Mesenchymal stem cell of Wharton's jelly (primary cell): Measurements from ENCODE around the genes WBP1L and CALHM2.

DNA sequence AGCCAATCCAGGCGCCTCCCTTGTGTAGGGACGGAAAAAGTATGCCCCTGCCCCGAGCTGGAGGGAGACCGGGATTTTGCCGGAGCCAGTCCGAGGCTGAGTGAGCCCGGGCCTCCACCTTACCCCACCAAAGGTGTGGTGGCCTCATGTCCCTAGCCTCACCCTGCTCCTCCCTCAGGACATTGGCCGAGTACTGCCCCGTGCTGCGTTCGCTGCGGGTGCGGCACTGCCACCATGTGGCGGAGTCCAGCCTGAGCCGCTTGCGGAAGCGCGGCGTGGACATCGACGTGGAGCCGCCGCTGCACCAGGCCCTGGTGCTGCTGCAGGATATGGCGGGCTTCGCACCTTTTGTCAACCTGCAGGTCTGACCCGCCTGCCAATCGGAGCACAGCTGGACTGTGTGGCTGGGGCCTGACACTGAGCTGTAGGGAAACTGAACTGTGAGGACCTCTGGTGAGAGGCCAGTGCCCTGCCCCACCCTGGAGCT lies 2.0 kb downstream of the FBXL15 start:
- CAGE, long polyA plus RNA: no peak

- CAGE, long polyA plus RNA: no peak
These were observed 14.5 kb upstream of the TRIM8 start for GRCh38 chr10:102629600-102630400.

- CAGE, long polyA plus RNA: no peak
These were observed 1.7 kb downstream of the TRIM8 start for GRCh38 chr10:102645805-102646606.

- CAGE, long polyA plus RNA: no peak
These were observed 31.8 kb downstream of the TRIM8 start for GRCh38 chr10:102675891-102676699.

GRCh38 chr10:102743389-102744261 lies at the start of gene WBP1L:
WBP1L (plus strand) TSS chr10:102743948.
- CAGE, long polyA plus RNA: no peak

- CAGE, long polyA plus RNA: no peak
These were observed 37.7 kb downstream of the WBP1L start for GRCh38 chr10:102781421-102781820.

DNA sequence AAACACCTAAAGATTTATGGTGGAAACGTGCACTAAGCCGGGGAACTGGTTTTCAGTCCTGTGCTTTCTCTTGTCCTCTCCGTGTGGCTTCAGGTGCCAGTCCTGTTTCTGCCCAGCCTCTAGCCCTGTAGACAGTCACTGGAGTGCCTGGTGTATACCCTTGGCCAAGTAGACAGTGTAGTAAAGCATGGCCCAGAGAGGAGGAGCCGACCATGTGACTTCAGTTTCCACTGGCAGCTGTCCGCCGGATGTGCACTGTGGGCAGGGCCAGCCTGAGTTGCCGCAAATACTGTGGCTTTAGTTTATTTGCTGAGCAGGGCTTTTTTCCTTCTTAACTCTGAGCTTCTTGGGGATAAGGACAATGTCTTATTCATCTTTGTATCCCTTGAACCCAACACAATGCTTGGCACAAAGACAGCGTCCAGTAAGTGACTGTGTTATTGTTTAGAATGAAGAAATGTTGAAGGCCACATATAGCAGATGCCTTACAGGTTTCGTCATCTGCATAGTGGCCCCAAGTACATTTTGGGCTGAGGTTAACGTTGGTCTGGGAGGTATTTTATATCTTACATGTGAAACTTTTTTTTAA lies 40.8 kb downstream of the CYP17A1 start:
- CAGE, long polyA plus RNA: no peak

- CAGE, long polyA plus RNA: no peak
These were observed 47.0 kb downstream of the NT5C2 start for GRCh38 chr10:103145991-103146644.

DNA sequence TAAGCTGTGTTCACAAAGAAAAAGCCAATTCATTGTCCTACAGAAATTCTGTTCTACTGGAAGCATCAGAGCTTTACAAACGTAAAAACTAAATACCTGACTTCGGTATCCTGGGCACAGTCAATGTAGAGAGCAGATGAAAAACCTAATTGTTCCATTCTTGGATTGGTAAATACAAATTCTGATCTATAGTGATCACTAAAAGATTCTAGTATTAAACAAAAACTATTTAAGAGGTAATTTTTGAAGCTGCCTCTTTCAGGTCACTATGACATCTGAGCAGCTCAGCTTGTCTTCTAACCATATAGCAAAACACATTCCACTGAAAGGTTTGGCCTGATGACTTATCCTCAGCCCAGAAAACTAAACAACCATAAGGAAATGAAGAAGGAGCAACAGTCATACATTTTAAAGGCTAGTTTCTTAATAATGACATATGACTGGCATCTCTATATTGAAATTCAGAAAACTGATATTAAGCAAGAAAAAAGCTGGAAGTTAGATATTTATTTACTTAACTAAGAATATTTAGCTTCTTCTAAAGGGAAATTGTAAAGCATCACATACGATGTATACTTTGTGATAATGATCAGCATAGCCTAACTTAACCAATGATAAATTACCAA lies 24.7 kb downstream of the NT5C2 start:
- CAGE, long polyA plus RNA: no peak

GRCh38 chr10:103192399-103192776 lies 684 bp downstream of the NT5C2 start:
- CAGE, long polyA plus RNA: start-site peak on the plus strand at chr10:103192625-103192679, 6 and 10 reads in 2 replicates

DNA sequence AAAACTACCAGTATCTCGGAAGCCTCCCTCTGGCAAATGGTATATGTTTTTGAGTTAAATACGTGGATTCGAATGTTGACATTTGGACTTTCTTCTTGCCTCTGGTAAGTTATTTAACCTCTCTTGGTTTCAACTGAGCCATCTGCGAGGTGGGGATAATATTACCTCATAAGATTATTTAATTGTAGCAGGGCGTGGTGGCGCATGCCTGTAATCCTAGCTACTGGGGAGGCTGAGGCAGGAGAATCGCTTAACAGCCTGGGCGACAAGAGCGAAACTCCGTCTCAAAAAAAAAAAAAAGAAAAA lies 449 bp upstream of the TAF5 start:
- CAGE, long polyA plus RNA: no peak

DNA sequence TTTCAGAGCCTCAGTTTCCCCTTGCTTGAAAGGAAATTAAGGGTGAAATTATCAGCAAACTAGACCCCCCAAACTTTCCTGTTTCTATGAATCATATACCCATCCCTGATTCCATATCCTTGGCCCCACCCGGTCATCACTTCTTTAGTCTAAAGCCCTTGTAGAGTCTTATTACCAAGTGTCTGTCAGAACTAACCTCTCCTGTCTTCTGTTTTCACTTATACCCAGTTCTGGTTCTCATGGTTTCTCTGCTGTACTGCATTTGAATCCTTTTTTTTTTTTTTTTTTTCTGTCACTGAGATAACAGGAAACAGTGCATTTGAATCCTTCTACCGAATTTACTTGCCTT lies 490 bp downstream of the PDCD11 start:
- CAGE, long polyA plus RNA: no peak

DNA sequence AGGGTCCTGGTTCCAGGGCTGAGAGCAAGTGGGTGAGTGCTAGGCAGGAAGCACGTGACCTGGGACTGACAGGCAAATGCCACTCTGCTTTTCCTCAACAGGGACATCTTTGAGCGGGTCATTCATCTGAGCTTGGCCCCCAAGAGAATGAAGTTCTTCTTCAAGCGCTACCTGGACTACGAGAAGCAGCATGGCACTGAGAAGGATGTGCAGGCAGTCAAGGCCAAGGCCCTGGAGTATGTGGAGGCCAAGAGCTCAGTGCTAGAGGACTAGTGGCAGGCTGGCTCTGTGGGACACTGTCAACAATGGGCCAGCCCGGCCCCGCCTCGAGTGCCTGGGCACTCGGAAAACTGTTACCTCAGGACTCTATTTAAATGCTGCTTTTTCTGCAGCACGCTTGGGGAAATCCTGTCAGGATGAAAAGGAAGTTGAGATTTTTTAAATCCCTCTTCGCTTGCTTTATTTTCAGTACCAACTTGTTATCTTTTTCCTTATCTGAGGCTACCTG lies 6.8 kb downstream of the CALHM2 start:
- CAGE, long polyA plus RNA: no peak

DNA sequence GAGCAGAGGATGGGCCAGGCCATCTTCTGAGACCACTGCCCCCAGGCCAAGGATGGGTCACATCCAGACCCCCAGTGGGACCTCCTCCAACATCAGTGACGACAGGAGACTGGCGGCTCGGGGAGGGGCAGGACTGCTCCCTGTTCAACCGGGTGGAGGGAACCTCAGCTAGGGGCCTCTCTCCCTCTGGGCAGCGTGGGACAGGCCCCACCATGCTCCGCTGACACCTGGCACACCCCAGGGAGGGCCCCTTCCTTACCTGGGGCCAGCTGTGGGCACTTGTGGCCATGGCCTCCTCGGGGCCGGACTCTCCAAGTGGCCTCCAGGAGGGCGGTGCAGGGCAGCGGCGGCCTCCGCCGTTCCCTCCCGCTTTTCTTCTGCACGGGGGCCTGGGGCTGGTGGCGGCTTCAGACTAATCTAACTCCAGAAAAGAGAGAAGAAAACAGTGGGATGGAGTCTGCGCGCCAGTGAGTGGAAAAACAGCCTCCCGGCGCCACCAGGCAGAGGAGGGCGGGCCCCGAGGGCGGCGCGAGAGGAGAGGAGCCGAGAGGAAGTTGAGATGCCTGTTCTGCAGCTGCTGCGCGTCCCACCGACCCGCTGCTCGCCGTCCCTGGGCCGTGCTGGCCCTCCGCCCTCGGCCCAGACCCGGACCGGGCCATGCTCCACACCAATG lies at the start of gene CALHM2:
Gene CALHM2 (minus strand): TSS at position 474 of the 673 bp plus-strand sequence.
- CAGE, long polyA plus RNA: no peak

GRCh38 chr10:103535419-103535741 lies 41.9 kb downstream of the NEURL1 start:
- CAGE, long polyA plus RNA: no peak

GRCh38 chr10:103600002-103600598 lies 106.6 kb downstream of the NEURL1 start:
- CAGE, long polyA plus RNA: no peak

DNA sequence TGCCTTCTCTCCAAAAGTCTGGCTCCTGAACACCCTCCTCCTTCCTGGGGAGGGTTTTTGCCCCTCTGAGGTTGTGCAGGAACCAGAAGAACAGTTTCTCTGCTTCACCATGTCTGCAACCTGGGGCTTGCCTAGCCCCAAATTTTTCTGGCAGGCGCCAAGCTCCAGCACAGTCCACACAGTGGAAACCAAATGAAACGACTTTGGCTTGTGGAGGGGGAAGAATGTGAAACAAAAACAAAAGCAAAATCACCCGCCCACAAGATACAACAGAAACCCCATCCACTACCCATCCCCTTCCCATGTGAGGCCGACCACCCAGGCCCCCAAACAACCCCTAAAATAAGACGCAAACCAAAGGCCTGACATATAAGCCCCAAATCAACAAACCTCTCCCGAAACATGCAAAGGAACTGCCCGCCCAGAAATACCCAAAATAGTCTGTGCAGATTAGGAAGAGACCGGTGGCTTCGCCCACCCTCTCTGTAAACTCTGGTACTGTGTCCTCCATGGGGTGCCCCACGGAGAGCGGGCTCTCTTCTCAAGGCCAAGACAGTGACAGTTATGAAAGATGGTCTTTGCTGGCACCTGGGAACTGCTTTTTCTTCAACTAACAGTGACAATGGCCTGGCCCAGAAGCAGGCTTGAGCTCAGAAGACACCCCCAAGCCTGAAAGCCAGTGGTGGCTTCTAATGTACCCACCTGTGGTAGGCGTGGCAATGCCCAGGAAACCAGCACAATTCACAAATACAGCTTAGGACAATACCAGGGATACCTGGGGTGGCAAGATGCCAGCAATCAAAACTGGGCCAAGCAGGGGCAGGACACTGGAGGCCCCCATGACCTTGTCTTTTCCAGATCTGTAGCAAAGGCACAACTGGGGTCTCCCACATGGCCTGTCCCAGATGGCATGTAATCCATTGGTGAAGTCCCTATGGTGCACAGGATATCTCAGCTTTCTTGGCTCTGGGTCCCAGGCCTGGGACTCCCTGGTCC lies 107.4 kb downstream of the NEURL1 start:
- CAGE, long polyA plus RNA: no peak

DNA sequence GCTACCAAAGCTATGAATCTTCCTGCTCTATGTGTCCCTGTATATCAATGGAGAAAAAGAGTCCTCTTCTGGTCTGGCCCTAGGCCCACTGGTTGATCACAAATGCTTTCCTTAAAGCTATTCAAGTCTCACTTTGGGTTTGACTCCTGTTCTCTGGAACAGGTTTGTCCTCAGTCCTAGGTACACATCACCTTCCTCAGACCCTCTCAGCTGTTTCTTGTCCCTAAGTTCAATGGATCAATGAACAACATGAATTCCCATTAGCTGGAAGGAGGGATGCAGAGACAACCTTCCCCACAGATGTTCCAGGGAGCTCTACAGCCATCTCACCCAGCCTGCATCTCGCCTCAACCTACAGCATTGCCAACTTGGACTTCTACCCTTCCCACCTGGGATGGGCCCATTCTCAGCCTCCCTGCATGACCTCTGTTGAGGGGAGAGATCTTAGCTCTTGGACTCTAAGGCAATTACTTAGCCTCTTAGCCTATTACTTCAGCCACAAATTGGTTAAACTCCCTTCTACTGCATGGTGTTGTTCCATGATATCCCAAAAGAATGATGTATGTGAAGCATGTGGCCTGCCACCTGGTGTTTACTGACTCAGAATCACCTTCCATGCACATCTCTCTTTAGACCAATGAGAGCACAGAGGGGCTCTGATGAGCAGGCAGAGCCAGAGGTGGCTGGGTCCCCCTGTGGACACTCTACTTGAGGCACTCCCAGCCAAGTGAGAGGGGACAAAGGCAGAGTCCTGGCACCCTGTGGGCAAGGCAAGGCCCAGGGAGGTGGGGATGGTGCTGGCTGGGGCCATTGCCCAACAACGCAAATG lies 164.2 kb downstream of the NEURL1 start:
- CAGE, long polyA plus RNA: no peak

- CAGE, long polyA plus RNA: no peak
These were observed 175.1 kb downstream of the NEURL1 start for GRCh38 chr10:103668212-103669447.

DNA sequence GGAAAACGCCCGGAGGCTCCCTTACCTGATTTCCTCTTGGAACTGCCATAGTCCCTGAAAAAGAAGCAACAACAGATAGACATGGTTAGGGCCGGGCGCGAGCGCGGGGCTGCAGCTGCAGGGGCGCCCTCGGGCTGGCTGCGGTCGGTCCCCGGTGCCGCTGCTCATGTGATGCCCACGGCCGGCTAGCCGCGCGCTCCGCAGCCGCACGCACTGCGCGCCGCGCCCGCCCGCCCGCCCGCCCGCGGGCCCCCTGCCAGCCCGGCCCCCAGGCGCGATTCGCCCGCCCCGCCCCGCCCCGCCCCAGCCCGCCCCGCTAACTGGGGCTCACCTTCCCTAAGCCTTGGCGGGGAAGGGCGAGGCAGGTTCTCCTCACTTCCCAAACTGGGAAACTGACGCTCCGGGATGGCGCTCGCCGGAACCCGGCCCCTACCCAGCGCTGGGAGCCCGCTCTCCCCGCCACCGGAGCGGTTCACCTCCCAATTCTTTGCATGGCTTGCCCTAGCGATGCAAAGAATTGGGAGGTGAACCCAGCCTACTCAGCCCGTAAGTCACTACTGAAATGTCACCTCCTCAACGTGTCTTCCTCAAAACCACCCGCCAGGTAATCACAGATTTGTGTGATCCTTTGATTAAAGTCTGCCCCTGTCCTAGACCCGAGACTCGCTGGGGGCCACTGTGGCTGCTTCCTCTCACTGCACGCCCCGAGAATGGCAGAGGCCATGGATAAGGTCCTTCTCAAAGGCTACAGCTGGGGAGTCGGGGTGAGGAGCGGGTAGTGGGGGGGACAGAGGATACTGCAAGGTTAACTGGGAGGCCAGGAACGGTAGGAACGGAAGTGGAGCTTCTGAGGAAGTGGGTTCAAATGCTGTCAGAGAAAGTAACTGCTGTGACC lies 162.1 kb downstream of the SH3PXD2A start:
- CAGE, long polyA plus RNA: no peak